ENCODE data around the gene MFSD10.

DNA sequence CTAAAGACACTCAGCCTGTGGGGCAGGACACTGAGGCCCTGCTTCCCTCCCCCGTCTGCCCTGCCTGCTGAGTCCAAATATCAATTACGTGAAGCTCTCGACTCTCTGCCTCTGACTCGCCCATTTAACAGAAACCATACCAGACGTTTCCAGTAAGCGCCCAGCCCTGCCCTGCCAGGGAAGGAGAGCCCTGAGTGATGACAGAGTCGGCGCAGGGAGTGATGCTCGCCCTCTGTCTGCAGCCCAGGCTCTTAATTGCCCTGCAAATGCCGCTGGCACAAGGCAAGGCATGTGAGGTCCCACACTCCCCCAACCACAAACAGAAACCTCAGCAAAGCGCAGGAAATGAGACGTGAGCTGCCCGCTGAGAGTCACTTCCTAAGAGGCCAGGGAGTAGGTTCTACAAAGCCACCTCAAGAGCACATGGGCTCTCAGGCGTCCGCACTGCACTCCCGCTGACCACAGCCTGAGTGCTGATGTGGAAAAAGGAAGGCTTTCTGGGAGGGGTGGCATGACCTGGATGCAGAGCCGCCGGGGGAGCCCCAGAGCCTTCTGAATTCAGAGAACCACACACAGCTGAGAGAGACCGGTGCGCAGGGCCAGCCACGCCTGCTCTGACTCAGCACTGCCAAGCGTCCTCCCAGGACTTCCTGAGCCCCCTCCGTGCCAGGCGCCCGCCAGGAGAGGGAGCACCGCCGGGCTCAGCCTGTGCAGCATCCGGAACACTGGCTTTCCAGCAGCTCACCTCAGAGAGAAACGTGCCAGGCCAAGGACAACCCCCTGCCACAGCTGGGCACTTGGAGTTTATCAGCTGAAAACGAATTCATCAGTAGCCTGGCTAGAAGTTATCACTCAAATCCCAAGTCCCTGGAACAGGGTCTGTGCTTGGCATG lies 5.3 kb downstream of the ZFYVE28 start:
- RRBS: 8% methylated on average over 8 of the region's 30 CpGs

- RRBS: 34% methylated on average over 7 of the region's 27 CpGs
These were observed 11.3 kb upstream of the RNF4 start for GRCh38 chr4:2457330-2458231.

GRCh38 chr4:2469334-2470334 lies 728 bp downstream of the RNF4 start:
- RRBS: 4% methylated on average over 28 of the region's 70 CpGs

- RRBS: no CpG with 5 or more reads among the region's 13 CpGs
These were observed 23.1 kb upstream of the FAM193A start for GRCh38 chr4:2513191-2513932.

DNA sequence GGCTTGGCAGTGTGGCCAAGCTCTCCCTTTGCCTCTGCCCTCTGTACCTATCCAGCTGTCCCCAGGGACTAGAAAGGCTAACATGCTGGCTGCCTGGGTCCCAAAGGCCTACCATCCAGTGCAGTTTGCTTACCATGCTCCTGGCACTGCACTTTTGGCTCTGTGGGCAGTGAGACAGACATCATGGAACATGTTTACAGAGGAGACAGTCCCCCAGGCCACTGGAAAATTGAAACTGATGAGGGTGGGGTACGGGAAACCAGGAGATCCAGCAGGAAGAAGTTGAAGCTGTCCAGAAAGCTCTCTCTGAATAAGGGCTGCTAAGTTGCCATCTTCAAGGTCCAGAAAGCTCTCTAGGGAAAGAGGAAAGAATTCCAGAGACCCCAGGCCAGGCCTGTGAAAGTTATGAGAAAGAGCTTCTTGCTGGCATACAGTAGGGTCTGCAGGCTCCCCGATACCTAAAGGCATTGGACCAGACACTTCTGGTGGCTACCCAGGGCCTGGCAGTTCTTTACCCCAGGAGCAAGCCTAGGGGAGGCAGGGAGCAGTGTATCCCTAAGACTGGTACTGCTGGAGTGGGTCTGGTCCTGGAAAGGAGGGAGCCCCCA lies 20.0 kb upstream of the FAM193A start:
- RRBS: no CpG with 5 or more reads among the region's 2 CpGs

DNA sequence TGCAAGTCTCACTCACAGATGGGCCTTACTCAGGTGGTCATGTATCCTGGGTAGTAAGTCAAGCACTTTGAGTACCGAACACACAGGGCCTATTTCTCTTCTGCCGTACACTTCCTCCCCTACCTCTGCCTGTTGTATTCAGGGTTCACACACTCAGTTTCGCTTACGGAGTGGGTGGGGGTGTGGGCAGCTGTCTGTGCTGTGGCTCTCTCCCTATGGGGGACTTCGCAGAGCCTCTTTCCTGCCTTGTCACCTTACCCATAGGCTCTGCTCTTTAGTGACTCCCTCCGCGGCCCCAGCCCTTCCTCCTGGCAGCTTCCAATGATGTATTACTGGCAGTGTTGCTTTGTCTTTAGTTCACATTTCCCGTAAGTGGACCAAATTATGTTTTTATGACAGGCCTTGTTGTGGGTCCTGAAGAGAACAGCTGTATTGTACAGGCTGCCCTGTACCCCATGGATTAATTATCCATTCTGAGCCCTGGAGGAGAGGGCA lies 34.4 kb downstream of the FAM193A start:
- RRBS: no CpG with 5 or more reads among the region's 8 CpGs

DNA sequence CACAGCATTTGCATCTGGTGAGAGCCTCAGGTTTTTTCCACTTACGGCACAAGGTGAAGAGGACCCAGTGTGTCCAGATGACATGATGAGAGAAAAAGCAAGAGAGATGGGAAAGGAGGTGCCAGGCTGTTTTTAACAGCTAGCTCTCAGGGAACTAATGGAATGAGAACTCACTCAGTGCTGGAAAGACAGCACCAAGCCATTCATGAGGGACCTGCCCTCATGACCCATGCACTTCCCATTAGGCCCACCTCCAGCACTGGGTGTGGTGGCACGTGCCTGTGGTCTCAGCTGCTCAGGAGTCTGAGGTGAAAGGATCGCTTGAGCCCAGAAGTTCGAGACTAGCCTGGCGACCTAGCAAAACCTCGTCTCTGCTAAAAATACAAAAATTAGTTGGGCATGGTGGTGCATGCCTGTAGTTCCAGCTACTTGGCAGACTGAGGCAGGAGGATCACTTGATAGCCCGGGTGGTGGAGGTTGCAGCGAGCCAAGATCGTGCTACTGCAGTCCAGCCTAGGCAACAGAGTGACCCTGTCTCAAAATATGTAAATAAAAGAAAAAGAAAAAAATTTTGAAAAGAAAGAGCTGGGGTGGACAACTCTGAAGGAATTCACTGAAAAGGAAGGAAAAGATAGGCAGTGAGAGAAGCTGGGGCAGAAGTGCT lies 50.8 kb downstream of the FAM193A start:
- RRBS: no CpG with 5 or more reads among the region's 9 CpGs

GRCh38 chr4:2760702-2761502 lies 4.8 kb upstream of the TNIP2 start:
- RRBS: no CpG with 5 or more reads among the region's 16 CpGs

GRCh38 chr4:2785392-2786001 lies 7.4 kb upstream of the SH3BP2 start:
- RRBS: no CpG with 5 or more reads among the region's 5 CpGs

DNA sequence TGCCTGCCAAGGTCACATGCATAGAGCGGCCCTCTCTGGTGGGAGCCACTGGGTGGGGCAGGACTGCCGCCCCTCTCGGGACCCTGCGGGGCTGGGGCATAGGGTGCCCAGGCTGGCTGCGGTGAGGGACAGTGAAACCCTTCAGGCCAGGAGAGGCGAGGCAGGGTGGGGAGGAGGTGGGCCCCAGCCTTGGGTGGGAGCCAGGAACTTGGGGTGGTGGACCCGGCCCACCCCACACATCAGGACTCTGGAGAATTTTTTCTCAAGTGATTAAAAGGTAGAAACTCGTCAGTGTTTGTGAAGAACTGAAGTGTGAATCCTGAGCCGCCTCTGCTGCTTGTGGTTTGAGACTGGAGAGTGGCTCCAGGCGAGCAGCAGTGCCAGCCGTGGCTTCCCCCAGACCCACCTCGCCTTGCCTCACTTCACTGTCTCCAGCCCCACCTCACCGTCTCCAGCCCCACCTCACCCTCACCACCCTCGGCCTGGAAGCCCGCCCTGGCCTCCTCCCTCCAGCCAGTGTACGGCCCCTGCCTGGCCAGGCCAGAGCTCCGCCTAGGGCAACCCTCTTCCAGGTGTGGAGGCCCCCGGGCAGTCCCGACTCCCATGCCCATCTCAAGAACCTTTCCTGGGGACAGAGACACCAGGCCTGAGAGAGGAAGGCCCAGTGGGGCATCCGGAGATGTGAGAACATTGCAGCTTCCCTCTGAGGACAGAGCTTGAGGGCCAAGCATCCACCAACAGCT lies 13.5 kb downstream of the SH3BP2 start:
- RRBS: 89% methylated on average over 3 of the region's 20 CpGs

GRCh38 chr4:2808491-2808978 lies 15.7 kb downstream of the SH3BP2 start:
- RRBS: no CpG with 5 or more reads among the region's 4 CpGs

- RRBS: no CpG with 5 or more reads among the region's 15 CpGs
These were observed 5.5 kb upstream of the ADD1 start for GRCh38 chr4:2837775-2838993.

- RRBS: no CpG with 5 or more reads among the region's 1 CpG
These were observed 18.9 kb downstream of the ADD1 start for GRCh38 chr4:2862410-2863042.

DNA sequence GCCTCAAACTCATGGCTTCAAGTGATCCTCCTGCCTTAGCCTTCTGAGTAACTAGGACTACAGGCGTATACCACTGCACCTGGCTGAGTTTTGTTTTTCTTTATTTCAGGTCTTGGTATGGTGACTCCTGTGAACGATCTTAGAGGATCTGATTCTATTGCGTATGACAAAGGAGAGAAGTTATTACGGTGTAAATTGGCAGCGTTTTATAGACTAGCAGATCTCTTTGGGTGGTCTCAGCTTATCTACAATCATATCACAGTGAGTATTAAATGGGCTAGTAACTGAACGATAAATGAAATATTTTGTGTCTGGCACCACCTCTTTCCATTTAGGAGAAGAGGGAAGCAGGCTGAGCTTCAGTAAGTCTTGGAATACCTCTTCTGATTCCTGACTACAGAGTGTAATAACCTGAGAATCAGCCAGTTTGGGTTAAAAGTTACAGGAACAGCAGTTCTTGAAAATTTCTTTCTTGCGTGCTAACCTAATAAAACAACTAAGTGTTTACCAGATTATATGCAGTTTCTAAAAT lies 40.8 kb downstream of the ADD1 start:
- RRBS: no CpG with 5 or more reads among the region's 7 CpGs

- RRBS: no CpG with 5 or more reads among the region's 22 CpGs
These were observed 35.2 kb downstream of the MFSD10 start for GRCh38 chr4:2898921-2900265.

GRCh38 chr4:2900516-2901265 lies 33.9 kb downstream of the MFSD10 start:
- RRBS: no CpG with 5 or more reads among the region's 12 CpGs

DNA sequence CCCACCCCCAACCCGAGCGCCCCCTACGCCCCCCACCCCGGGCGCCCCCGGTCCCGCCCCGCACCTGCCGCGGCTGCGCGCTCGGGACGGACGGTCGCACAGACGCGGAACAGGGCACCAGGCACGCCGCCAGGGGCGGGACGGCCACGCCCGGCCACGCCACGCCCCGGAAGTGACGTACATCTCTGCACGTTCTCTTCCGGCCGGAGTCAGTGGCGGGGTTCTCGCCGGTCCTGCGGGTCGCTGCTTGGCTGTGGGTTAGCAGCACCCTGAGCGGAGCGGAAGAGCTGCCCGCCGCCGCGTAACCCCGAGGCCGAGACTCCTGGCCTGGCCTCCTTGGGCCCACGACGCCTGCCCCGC lies at the start of gene MFSD10:
TSS of gene MFSD10 (minus strand) at position 121 of the 360 bp plus-strand sequence.
- RRBS: 3% methylated on average over 18 of the region's 47 CpGs

- RRBS: no CpG with 5 or more reads among the region's 13 CpGs
These were observed 3.1 kb upstream of the MFSD10 start for GRCh38 chr4:2937664-2938220.

- RRBS: no CpG with 5 or more reads among the region's 22 CpGs
These were observed 13.2 kb downstream of the NOP14 start for GRCh38 chr4:2949885-2950505.

- RRBS: no CpG with 5 or more reads among the region's 6 CpGs
These were observed 12.2 kb downstream of the NOP14 start for GRCh38 chr4:2951084-2951423.

Measured in OVCAR3 (cell line).